ENCODE measurements around a stretch of chr2.

- PRO-cap, 3 experiments, result peak in 3 of 3 experiments; most common plus-strand start chr2:110678248 (in 2); most common minus-strand start chr2:110678645 (in 1)
- RAMPAGE, long total RNA, result no peak
- RRBS, 2 experiments, result 0 to 5% methylated on average over 1 to 2 of the region's 44 CpGs
Measured at GRCh38 chr2:110678131-110679193, 599 bp upstream of the BUB1 start.

DNA sequence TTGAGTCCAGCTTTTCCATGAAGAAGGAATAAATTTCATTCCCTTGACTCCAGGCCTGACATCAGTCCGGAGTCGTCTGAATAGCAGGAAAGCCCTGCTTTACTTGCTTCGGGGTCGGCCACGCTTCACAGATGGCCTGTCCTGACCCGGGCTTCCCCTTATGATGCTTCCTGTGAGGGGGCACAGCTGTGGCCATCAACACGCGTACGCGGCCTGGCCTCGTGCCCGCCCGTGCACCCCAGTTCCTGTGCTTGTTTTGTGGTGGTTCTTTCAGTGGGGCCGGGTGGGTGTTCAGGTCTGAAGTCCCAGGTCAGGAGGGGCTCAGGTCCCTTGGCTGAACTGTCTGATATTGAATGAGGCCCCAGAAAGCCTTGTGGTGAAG is 73.7 kb downstream of the ACOXL start:
- PRO-cap, 3 experiments, result no peak in any of the 3 experiments
- RAMPAGE, long total RNA, result no peak
- RRBS, 2 experiments, result 63 to 68% methylated on average over 5 to 6 of the region's 14 CpGs

- PRO-cap, 3 experiments, result no peak in any of the 3 experiments
- RAMPAGE, long total RNA, result no peak
- RRBS, 2 experiments, result no CpG with 5 or more reads among the region's 11 CpGs
Measured at GRCh38 chr2:111032483-111033476, 87.9 kb upstream of the BCL2L11 start.

DNA sequence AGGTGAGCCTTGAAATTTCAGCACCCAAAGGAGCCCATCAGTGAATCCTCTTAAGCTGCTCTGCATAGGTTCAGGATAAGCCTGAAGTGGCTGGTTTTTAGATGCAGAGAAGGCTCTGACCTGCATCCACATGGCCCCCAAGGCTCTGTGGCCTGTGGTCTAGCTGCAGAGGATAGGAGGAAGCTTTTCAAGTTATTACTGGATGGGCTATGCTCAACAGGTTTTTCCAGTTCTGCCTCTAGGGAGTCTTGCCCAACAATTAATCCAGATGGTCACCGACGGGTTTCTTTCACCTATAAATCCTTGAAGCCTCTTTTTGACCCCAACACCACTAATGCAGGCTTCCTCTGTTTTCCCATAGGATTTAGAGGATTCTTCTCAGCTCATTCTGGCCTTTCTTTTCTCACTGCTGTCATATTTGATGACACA is 52.3 kb upstream of the BCL2L11 start:
- PRO-cap, 3 experiments, result no peak in any of the 3 experiments
- RAMPAGE, long total RNA, result no peak
- RRBS, 2 experiments, result no CpG with 5 or more reads among the region's 2 CpGs

- PRO-cap, 3 experiments, result no peak in any of the 3 experiments
- RAMPAGE, long total RNA, result no peak
- RRBS, 2 experiments, result no CpG with 5 or more reads among the region's 8 CpGs
Measured at GRCh38 chr2:111156753-111157792, 36.4 kb downstream of the BCL2L11 start.

DNA sequence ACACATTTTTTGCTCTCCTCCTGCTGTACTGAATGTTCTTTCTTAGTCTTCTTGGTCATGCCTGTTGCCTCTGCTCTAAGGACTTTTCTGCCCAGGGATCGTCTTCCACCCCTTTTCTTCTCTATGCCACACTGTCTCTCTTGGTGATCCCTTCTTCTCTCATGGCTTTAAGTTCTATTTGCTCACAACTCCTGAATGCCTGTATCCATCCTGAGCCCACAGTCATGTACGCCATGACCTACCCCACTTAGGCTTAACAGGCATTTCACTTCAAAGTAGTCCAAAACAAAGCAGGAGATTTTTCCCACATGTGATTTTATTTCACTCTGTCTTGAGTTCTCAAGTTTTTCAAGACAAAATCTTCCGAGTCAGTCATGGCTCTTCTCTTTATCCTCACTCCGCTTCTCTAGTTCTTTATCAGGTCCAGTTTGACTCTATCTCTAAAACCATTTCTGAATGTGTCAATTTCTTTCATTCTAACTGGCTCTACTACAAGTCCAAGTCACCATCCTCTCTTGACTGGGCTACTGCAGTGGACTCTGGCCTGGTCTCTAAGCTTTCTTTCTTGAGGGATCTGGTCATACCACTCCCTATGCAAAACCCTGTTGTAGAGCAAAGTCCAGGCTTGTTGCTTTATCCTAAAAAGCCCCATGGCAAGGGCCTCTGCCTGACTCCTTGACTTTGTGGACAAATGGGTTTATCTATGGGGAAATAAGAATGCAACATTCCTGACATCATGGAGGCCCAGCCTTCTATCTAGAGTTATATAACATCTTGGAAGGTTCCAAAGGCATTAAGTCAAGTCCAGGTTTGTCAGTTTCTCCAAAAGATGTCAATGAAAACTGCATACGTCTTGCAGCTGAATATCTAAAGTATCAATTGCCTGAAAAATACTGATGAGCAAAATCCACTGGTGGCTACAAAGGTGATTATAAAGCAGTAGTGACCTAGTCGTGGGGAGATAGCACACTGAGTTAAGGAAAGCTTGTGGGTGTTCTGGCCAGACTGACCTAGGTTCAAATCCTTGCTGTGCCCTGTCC is 87.1 kb downstream of the BCL2L11 start:
- PRO-cap, 3 experiments, result no peak in any of the 3 experiments
- RAMPAGE, long total RNA, result no peak
- RRBS, 2 experiments, result no CpG with 5 or more reads among the region's 6 CpGs

- PRO-cap, 3 experiments, result no peak in any of the 3 experiments
- RAMPAGE, long total RNA, result no peak
- RRBS, 2 experiments, result no CpG with 5 or more reads among the region's 9 CpGs
Measured at GRCh38 chr2:111276973-111277309, 156.2 kb downstream of the BCL2L11 start.

DNA sequence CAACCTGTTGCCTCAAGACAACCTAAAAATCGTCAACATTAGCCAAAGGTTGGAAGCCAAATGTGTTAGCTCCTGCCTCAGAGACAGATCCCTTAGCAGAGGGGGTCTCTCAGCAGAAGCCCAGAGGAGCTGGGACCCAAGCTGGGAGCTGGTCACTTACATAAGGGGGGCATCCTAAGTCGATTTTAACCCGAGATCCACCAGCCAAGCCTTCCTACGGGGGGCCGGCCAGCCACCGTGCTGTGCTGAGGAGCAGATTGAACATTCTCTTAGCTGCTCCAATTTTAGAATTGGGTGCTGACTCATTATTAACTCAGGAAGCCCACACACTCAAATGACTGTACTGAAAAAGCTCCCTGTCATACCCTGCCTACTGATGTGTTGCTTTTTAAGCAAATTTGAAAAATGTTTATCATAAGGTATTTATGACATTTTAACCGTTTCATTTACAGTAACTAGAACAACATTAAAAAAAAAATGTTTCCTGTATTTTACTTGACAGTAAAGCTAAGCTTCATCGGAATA is 373.0 kb downstream of the BCL2L11 start:
- PRO-cap, 3 experiments, result peak in 1 of 3 experiments; most common minus-strand start position 244 of the sequence (in 1)
- RAMPAGE, long total RNA, result no peak
- RRBS, 2 experiments, result no CpG with 5 or more reads among the region's 8 CpGs

DNA sequence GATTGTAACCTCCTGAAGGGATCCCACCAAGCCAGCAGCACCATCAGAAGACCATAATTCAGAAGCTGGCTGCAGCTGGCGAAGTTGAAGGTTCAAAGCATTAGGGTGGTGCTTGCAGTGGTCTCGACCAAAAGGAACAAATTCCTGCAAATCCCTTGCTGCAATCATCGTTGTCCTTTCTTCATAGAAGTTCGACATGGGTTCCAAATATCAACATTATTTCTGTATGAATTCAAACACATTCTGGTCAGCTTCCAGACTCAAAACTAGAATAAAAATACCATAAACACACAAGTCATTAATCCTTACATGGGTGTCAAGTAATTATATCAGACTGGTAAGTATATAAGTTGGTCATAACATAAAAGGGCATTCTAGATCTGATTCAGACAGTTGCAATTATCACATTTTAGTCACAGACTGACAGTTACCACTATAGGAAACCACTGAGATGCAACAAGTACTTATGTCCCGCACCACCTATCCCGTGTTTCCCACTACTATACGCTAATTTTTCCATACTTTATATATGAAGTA is 3.3 kb downstream of the ANAPC1 start:
- PRO-cap, 3 experiments, result no peak in any of the 3 experiments
- RAMPAGE, long total RNA, result no peak
- RRBS, 2 experiments, result no CpG with 5 or more reads among the region's 7 CpGs

DNA sequence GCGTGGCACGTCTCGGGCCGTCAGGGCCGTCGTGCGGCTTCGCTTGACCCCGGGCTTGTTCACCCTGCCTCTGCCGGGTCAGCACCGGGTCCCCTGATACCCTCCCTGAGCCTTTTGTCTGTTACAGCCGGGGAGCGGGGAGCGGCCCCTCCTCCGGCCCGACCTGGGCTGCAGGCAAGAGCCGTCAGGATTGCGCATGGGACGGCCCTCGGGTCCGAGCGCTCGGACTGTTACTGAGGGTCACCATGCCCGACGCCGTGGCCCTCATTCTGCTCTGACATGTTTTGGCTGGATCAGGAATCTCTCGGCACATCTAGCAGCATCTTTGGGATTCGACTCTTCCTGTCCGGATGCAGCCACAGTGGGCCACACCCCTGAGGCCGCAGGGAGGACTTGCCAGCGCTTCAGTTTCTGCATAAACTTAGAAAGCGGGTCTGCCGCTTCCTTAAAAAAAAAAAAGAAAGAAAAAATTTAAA is 749 bp downstream of the TMEM87B start:
- PRO-cap, 3 experiments, result peak in 1 of 3 experiments; most common minus-strand start position 344 of the sequence (in 1)
- RAMPAGE, long total RNA, result no peak
- RRBS, 2 experiments, result 3% methylated on average over 6 of the region's 33 CpGs; no CpG with 5 or more reads in 1 of the 2 experiments

GRCh38 chr2:112182354-112183180 is 44.4 kb downstream of the FBLN7 start:
- PRO-cap, 3 experiments, result no peak in any of the 3 experiments
- RAMPAGE, long total RNA, result no peak
- RRBS, 2 experiments, result no CpG with 5 or more reads among the region's 18 CpGs

- PRO-cap, 3 experiments, result no peak in any of the 3 experiments
- RAMPAGE, long total RNA, result no peak
- RRBS, 2 experiments, result no CpG with 5 or more reads among the region's 1 CpG
Measured at GRCh38 chr2:112222048-112222627, 32.7 kb downstream of the ZC3H8 start.

DNA sequence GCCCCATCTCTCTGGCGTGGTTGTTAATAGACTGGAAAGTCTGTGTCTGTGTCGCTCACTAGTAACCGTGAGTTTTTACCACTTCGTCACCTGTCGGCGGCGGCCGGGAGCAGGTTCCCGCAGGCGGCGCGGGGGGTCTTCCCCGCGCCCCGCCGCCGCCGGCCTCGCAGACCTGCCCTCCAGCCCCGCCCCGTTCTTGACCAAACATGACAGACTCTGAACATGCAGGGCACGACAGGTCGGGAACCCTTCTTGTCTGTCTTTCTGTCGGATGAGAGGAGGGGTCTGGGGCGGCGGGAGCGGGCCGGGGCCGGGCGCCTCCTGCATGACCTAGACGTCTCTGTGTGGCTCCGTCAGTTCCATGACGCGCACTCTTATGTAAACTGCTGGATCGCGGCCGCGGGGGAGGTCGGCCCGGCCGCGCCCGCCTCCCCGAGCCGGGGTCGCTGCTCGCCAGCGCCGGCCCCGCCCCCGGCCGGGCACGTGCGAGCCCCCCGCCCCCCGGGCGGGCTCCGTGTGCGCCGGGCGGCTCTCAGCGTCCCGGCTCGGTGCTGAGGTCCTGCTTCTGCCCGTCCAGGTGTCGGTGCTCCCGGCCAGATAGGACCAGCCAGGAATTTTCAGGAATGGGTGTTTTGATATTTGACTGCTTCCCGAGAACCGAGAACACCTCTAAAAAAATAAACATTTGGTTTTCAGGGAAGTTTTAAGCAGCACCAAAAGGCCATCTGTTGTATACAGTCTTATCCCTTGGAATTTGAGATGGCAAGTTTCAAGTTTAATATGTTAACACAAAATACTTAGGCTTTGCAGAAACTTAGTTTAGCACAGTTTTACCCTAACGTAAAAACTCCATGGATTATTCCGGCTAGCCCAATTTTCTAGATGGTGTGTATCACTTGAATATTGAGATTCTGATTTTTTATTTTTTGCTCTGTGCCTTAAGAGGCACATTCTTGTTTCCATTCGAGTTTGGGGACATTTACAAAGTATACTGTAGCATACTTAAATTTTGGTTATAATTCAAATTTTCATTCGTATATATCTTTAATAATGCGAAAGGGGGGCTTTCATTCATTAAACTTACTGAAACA is 737 bp downstream of the ZC3H6 start:
- PRO-cap, 3 experiments, result peak in 3 of 3 experiments; most common plus-strand start position 381 of the sequence (in 2); most common minus-strand start position 346 of the sequence (in 2)
- RAMPAGE, long total RNA, result no peak
- RRBS, 2 experiments, result 2% methylated on average over 25 of the region's 74 CpGs

- PRO-cap, 3 experiments, result no peak in any of the 3 experiments
- RAMPAGE, long total RNA, result no peak
- RRBS, 2 experiments, result no CpG with 5 or more reads among the region's 3 CpGs
Measured at GRCh38 chr2:112309674-112310353, 34.4 kb downstream of the ZC3H6 start.

DNA sequence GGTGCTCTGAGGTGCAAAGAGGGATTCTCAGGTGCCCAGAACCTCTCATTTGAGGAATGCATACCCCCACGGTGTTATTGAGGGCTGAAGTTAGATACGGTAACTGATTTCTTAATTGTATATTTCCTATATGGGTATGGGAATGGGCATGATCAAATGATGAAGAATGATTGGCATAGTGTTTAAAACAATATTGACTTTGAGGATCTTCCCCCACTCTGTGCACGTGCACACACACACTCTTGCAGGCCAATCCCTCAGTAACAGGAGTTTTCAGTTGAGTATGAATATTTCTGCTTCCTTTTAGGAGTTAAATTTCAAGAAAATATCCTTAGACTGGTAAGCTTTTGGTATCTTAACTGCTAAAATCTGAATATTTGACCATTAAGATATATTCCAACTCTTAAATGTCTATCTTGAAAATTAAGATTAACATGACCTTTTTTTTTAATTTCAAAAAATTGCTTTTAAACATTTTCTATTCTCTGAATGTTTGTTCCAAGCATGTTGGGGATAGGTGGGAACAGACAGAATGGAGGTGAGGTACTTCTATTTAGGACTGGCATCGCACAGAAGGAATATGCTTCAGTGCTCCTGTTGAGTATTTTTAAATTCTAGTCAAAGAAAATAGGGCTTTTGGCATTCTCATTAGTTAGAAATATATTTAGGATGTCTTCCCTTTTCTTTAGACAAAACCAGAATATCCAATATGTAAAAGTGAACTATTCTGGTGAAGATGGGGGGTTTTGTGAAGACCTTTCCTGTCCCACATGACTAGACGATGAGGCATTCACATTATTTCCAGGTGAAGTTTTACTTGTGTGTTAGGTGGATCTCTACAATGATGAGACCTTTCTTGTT is 3.6 kb downstream of the SLC20A1 start:
- PRO-cap, 3 experiments, result no peak in any of the 3 experiments
- RAMPAGE, long total RNA, result no peak
- RRBS, 2 experiments, result no CpG with 5 or more reads among the region's 5 CpGs

GRCh38 chr2:112686347-112687025 is 34.3 kb upstream of the NT5DC4 start:
- PRO-cap, 3 experiments, result no peak in any of the 3 experiments
- RAMPAGE, long total RNA, result no peak
- RRBS, 2 experiments, result 27 to 44% methylated on average over 1 of the region's 11 CpGs

GRCh38 chr2:112700975-112701559 is 19.8 kb upstream of the NT5DC4 start:
- PRO-cap, 3 experiments, result no peak in any of the 3 experiments
- RAMPAGE, long total RNA, result no peak
- RRBS, 2 experiments, result no CpG with 5 or more reads among the region's 10 CpGs

- PRO-cap, 3 experiments, result no peak in any of the 3 experiments
- RAMPAGE, long total RNA, result no peak
- RRBS, 2 experiments, result no CpG with 5 or more reads among the region's 20 CpGs
Measured at GRCh38 chr2:112832014-112833203, 4.2 kb downstream of the IL1B start.

GRCh38 chr2:113077901-113078326 is 10.1 kb downstream of the IL1F10 start:
- PRO-cap, 3 experiments, result no peak in any of the 3 experiments
- RAMPAGE, long total RNA, result no peak
- RRBS, 2 experiments, result no CpG with 5 or more reads among the region's 1 CpG

DNA sequence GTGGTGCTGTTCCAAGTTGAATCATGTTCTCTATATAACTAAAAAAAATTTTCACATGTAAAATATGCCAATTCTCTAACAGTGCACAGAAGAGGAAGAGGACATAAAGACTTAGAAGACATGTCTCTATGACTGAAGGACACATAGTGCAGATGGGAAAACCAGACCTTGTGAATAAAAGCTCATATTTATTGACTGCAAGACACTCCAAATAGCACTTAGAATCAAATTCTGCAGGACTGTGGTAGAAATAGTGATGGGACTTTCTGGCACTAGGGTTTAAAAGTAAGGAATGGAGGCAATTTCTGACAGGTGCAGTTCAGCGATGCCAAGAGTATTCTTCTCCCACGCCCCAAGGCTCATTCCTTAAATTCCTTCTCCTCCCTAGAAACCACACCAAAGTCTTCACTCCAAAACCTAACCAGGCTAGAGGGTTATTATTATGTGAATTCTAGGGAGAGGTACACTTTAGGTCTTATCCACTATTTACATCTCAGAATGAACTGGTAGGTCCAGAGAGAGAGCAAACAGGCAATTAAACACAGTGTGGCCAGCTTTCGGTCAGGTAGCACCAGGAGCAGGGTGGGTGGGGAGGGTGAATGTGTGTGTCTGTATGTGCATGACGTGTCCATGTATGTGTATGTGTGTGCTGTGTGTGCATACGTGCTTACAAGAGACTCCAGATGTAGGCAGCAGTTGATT is 11.3 kb downstream of the IL1F10 start:
- PRO-cap, 3 experiments, result no peak in any of the 3 experiments
- RAMPAGE, long total RNA, result no peak
- RRBS, 2 experiments, result no CpG with 5 or more reads among the region's 5 CpGs

Measured in skeletal muscle tissue (tissue), 7 donors.